Breast epithelium (tissue), 2 donors: Measurements from ENCODE around the genes CTXND2 and CELF3.

DNA sequence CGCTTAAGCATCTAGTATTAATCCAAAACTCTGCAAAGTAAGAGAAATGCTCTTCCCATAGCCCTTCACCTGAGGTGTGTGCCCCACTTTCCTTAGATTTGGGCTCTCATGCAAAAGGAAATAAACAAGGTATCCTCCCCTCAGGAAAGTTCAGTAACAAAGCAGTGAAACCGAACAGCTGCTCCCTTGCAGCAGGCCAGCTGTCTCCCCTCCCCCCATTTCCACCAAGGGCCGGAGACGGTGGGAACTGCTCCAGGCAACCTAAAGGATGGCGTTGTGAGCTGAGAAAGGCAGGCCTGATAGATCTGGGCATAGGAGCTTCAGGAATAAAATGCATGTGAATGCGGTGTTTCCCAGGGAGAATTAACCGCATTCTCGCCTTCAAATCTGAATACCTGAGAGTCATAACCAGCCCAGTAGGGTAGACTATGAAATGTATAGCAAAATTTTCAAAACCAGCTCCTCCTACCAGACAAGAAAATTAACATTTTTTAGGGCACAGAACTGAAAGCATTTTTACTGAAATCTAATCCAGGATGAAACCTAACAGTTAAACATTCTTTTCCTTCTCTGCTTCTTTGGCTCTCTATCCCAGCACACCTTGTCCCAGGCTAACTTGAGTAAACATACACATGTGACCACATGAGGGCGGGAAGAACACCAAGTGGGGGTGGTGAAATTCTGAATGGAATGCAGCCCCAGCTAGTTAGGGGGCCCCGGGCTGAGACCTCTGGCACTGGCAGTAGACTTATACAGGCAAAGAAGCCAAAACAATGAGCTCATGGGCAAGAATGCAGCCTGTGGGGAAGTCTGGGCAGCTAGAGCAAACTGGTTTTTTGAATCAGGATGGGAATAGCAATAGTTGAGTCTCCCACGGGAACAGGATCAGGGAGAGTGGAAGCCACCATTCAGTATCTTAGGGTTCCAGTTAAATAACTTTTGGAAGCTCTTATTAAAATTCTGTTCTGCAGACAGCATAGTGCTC lies 11.5 kb downstream of the MCL1 start:
- PRO-cap = no peak
- RAMPAGE, long total RNA, 2 experiments = start-site peak on the plus strand in 1 of 2 experiments, centred at position 864 of the sequence, 19 reads per replicate

GRCh38 chr1:150605292-150605654 lies 24.1 kb downstream of the ENSA start:
- PRO-cap = no peak
- RAMPAGE, long total RNA, 2 experiments = no peak in any of the 2 experiments

- PRO-cap = no peak
- RAMPAGE, long total RNA, 2 experiments = no peak in any of the 2 experiments
Measured at GRCh38 chr1:150692740-150693072, 4.2 kb downstream of the GOLPH3L start.

- PRO-cap = no peak
- RAMPAGE, long total RNA, 2 experiments = no peak in any of the 2 experiments
Measured at GRCh38 chr1:150887001-150887312, at the start of gene CTXND2. Gene CTXND2 (plus strand): TSS chr1:150887136.

- PRO-cap = no peak
- RAMPAGE, long total RNA, 2 experiments = no peak in any of the 2 experiments
Measured at GRCh38 chr1:150929640-150930342, 3.6 kb downstream of the SETDB1 start.

DNA sequence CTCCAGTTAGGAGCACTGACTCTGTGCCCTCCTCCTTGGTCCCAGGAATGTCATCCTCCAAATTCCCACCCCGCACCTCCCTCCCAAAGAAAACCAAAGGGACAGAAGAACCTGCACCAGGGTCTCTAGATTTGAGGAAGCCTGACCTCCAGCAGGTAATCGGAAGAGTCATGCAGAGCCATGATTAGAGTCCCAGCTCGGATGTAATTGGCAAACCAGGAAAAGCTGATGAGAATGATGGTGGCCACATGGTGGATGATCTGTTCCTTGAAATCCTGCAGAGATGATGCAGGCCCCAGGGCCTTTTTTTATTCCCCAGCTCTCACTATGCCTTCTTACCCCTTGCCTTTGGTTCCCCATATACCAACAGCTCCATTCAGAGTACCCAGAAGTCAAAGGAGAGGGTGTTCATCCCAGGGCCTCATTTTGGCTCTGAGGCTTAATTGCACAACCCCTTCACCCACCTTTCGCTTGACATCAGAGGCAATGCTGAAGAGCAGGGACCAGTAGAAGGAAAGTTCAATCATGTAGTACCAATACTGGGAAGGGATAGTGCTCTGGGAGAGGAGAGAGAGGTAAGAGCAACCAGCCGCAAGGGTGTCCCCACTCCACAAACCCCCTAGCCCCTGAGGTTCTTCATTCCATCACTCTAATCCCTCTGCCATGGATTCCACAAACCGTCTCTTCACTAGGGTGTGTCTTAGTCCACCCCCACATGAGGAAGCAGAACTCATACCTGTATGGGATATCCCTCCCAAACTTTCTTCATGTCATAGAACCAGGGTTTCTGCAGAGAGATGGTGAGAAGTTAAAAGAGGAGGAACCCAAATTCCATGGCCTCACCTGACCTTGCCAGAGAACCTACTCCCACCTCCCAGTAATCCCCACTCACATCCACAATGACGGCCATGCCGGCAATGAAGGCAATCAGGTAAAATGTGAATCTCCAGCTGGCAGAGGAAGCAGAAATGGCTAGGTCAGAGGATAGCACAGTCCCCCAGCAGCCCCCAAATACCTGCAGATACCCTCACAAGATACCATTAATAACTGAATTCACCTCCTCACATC lies 7.4 kb downstream of the CERS2 start:
- PRO-cap = no peak
- RAMPAGE, long total RNA, 2 experiments = no peak in any of the 2 experiments

DNA sequence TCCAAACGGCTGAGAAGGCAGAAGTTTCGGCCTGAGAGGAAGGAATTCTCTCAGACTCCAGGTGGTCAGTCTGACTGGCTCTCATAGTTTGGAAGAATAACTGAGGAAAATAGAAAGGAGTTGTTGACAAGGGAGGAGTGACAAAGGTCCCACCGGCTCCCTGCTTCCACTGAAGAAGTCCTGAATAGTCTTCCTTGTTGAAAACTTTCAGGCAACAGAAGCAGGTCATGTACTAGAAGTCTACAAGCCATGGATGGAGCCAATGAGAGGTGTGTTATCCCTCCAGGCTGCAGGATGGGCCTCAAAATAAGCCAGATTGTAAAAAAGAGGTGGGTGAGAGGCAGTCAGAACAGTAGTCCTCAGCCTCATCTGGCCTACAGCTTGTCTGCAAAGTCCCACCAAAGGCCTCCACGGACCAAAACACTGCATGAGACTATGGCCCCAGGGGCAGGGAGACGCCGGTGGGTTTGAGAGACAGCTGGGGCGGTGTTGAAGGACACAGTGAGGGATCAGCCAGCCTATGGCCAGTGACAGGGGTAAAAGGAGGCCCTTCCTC lies 1.7 kb downstream of the CERS2 start:
- PRO-cap = no peak
- RAMPAGE, long total RNA, 2 experiments = no peak in any of the 2 experiments

DNA sequence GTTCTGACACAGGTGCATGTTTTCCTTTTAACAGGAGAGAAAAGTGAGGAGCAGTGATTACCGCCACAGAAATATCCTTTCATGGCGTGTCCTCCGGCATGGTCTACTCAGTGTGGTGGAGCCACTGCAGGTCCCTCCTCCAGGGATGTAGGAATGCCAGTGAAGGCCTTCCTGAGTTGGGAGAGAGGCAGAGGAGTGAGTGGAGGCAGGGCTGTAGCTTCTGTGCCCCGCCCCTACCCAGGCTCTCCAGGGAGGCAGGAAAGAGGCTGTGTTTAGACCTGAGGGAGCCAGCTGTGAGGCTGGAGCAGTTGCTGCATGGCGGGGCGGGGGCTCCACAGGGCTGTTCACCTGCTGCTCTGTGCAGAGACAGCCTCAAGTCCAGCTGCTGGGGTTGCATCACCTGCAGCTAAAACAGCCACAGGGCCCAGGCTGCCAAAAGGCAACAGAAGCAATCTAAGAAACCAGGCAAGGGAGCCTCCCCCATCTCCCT lies 904 bp upstream of the ANXA9 start:
- PRO-cap = no peak
- RAMPAGE, long total RNA, 2 experiments = no peak in any of the 2 experiments

GRCh38 chr1:151001514-151002299 lies 5.0 kb downstream of the MINDY1 start:
- PRO-cap = no peak
- RAMPAGE, long total RNA, 2 experiments = no peak in any of the 2 experiments

DNA sequence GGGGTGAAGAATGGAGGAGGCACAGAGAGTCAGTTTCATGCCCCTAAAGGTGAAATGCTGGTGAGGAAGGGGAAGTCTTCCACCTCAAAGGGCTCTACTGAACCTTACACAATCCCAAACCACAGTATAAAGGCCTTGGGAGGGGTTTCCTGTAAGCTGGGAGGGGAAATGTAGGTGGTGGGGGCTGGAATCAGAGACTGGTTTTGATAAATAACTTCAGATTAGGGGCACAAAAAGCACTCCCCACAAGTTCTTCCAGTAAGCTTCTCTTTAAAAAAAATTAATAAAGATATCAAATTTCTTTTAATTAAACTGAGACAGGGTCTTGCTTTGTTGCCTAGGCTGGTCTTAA lies 3.4 kb downstream of the MINDY1 start:
- PRO-cap = no peak
- RAMPAGE, long total RNA, 2 experiments = no peak in any of the 2 experiments

- PRO-cap = no peak
- RAMPAGE, long total RNA, 2 experiments = no peak in any of the 2 experiments
Measured at GRCh38 chr1:151047301-151047560, 320 bp upstream of the C1orf56 start.

DNA sequence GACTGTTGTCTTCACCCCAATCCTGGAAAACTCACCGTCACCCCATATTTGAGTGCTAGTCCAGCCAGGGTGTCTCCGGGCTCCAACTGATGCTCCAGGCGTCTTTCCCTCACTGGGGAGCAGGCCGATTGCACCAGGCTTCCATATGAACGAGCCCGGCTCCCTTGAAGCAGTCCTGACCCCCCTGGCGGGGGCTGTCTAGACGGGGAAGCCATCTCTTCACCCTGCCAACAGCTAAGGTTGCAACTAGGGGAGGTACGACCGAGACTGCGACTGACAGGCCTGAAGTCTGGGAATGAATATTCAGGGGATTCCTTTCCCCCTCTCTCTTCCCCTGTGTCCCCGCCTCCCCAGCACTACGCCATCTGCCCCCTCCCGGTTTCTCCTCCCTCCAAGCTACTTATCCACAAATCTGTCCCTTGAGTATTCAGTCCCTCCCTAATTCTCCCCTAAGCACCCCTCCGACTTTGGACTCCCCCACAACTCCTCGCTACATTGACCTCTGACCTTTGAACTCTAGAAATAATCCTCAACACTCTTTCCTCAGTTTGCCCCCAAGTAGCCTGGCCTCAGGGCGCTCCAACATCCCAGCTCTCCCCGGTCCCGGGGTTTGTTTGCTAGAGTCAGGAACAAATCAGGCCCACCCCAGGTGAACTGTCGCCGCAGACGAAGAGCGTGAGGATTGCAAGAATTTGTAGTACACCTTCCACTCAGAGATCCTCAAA lies 496 bp downstream of the LYSMD1 start:
- PRO-cap = no peak
- RAMPAGE, long total RNA, 2 experiments = no peak in any of the 2 experiments

DNA sequence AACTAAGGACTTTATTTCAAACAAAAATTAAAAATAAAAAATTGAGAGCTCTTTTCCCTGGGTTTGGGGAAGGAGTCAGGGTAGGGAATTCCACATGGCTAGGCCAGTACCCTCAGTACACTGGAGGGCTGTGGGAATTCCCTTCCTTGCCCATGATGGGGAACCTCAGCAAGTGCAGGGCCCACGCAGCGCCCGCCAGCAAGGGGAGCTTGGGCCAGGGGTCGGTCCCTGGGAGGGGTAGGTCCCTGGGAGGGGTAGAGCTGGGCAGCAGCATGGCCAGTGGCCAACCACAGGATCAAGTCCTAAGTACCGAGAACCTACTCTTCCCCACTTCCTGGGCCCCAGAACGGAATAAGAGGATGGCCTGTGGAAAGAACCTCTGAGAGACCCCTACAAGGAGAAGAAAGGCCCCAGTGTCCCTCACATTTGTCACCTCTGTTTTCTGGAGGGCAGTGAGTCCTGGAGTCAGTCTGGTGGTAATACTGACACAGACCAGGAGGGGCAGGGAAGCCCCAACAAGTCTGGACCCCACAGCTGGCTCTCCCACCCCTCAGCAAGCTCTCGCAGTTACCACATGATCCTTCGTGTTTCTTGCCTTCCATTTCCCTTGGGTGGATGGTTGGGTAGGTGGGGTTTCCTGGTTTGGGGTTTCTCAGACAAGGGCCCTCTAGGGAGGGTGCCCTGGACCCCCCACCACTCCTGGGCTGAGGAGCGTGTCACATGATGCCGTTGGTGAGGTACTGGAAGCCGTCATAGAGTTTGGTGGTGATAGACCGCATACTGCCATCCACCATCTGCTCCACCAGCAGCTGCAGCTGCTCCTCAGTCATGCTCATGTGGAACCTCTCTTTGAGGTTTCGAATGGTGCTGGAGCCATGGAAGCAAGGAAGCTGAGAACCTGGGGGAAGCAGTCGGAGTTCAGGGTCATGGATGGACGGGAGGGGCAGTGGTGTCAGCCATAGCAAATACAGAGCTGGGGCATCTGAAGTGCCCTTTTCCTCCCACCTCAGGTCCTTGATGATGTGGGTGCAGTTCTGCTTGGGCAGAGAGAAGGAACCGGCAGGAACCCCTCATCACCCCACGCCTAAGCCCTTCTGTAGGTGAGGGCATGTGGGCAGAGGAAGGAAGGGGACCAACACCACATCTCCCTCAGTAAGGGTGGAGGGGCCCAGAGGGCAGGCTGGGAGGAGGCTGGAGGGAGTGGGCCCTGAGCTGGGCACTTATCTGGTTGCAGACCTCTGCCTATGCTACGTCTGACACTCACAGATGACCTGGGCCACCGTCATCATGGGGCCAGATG lies 10.5 kb downstream of the ZNF687 start:
- PRO-cap = no peak
- RAMPAGE, long total RNA, 2 experiments = no peak in any of the 2 experiments

DNA sequence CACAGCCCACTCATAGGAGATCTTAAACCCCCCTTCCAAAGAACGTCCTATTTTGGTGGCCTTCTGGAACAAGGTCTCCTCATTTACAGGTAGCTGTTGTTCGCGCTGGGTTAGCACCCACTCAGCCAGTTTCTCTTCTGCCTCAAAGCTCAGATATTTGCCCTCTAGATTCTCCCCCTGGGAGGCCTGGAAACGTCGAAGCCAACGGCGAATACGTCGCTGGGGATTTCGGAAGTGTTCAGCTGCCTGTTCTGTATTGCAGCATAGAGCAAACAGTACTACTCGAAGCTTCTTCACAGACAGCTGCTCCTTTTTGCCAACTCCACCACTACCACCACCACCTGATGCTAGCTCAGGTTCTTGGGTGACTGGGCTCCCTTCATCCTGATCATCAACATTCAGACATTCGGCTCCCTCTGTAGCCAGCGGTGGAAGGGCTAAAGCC lies 6.5 kb downstream of the PSMB4 start:
- PRO-cap = no peak
- RAMPAGE, long total RNA, 2 experiments = no peak in any of the 2 experiments

GRCh38 chr1:151408148-151409010 lies 9.0 kb downstream of the PSMB4 start:
- PRO-cap = no peak
- RAMPAGE, long total RNA, 2 experiments = no peak in any of the 2 experiments

DNA sequence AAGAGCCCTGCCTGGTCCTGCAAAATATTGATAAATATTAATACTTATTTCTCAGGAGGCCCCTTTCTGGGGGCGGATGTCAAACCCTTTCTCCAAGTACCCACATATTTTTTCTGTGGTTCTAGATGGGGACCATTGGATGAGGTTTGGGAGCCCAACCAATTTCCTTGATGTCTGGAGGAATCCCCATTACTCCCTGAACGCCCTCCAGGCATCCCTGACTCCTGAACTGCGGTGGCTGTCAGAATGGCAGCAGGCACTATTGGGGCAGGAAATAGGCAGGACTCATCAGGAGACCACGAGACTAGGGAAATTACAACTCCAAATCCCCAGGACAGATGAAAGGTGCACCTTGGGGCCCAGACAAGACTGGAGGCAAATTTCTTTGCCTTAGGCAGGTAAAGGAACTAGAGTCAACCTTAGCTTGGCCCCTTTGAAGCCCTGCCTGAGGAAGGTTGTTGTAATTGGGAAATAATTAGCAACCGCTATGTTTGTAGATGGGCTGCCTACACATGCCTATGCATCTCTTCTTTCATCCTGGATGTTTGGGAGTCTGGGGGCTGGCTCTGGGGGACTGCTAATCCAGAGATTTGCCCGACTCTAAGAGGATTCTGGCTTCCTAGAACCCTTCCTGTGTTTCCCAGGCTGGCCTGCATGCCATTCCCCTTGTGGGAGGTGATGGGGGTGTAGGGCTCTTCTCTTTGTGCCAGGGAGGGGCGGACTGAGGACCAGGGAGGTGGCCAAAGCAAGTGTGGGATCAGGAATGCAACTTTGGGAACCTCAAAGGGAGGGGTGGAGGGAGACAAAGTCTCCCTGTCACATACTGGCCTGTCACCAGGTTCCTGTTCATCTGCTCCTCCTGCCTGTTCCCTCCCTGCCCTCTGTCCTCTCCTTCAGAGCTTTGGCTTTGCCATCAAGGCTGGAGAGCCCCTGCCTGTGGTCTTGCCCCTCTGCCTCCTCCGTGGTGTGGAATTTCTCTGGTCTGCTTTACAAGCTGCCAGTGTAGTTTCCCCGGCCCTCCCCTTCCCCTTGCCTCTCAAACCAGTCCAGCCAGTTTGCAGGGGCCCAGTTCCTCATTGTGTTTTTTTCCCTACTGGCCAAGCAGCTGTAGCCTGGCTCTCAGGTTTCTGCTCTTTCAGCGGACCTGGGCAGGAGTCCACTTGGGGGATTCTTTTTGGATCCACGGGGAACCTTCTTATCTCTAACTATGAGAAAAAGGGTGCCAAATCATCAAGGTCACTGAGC lies 1.5 kb downstream of the CGN start:
- PRO-cap = unidirectional peak, minus-strand start at position 968 of the sequence
- RAMPAGE, long total RNA, 2 experiments = no peak in any of the 2 experiments

- PRO-cap = no peak
- RAMPAGE, long total RNA, 2 experiments = no peak in any of the 2 experiments
Measured at GRCh38 chr1:151529067-151529804, 10.9 kb upstream of the TUFT1 start.

- PRO-cap = no peak
- RAMPAGE, long total RNA, 2 experiments = no peak in any of the 2 experiments
Measured at GRCh38 chr1:151537003-151537607, 3.0 kb upstream of the TUFT1 start.

DNA sequence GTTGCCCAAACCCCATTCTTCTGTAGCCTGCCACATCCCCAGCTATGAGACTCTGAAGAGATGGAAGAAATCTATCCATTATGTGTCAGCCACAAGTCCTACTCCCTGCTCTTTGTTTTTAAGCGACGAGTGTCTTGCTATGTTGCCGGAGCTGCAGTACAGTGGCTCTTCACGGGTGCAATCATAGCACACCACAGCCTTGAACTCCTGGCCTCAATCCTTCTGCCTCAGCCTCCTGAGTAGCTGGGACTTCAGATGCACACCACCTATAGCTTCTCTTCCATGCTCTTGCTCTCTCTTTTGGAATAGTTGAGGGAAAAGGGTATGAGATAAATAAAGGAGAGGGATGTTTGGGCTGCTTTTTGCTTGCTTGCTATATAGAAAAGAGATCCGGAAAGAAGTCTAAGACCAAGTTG lies 1.6 kb downstream of the TUFT1 start:
- PRO-cap = no peak
- RAMPAGE, long total RNA, 2 experiments = no peak in any of the 2 experiments

DNA sequence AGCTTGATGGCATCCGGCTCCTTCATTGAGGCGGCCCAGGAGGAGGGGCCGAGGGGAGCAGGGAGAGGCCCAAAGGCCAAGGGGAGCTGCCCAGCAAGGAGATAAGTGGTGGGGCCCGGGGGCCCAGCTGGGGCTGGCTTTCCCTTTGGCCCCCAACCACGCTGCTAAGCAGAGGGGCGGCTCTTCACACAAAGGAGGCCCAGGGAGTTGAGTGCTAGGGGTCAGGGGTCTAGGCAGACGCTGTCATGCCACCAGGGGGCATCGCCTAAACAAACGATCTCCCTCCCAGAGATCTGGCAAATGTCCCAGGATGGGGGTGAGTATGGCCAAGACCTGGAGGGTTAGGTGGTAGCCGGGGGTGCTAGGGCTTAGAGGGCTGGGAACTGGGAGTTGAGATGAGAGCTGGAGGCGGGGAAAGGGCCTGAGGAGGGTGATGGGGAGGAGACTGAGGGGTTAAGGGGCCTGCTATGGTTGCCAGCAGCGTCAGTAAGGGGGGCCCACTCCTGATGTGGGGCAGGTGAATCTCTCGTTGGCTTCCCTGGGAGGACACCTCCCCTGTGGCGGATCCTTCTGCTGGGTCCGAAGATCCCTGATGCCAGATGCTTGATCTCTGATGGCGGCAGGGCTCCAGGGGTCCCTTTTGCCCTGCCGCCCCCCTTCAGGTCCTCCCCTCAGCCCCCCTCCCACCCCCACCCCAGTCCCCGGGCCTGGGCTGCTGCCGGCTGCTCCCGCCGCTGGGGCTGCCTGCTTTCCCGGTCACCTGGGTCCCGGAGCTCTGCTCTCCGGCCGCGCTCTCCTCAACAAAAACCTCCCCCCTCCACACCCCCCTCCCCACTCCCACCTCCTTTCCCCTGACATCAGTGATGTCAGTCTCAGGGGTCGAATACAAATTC lies at the start of gene CELF3:
TSS of gene CELF3 (minus strand) at position 809 of the 893 bp plus-strand sequence.
- PRO-cap = no peak
- RAMPAGE, long total RNA, 2 experiments = no peak in any of the 2 experiments